Sciatic nerve (tissue), 1 donor: Measurements from ENCODE around the gene SKIDA1.

DNA sequence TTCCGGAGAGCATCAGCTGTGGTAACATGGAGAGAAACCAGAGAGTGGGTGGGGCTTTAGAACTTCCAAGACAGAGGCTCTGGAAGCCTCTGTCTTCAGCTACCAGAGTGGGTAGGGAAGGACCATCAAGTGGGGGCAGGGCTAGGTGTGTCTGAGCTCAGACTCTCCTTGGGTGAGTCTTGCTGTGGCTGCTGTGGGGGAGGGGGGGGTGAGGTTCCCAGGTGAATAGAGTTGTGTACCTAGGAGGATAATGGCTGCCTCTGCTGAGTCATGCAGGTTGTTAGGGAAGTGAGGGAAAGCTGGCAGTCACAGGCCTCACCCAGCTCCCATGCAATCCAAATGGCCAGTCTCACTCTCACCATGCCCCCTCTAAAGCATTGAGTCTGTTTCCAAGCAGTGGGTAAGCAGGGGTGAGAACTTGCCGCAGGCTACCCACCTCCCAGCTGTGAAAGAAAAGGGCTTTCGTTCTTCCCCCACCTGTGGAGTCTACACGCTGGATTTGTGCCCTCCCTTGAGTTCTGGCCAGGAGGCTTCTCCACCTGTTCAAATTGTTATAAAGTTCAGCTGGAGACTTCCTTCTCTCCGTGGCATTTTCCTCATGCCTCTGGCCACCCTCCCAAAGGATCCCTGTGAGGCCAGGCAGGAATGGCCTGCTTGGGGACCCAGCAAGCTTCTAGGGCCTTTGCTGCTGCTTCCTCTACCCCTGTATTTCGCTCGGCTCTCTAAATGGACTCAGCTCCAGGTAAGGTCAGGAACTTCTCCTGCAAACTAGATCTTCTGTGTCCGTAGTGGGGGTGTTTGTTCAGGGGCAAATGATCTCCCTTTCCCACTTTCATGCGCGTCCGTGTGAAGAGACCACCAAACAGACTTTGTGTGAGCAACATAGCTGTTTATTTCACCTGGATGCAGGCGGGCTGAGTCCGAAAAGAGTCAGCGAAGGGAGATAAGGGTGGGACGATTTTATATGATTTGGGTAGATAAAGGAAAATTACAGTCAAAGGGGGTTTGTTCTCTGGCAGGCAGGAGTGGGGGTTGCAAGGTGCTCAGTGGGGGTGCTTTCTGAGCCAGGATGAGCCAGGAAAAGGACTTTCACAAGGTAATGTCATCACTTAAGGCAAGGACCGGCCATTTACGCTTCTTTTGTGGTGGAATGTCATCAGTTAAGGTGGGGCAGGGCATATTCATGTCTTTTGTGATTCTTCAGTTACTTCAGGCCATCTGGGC lies 526.7 kb downstream of the NEBL start:
- PRO-cap, result no peak

DNA sequence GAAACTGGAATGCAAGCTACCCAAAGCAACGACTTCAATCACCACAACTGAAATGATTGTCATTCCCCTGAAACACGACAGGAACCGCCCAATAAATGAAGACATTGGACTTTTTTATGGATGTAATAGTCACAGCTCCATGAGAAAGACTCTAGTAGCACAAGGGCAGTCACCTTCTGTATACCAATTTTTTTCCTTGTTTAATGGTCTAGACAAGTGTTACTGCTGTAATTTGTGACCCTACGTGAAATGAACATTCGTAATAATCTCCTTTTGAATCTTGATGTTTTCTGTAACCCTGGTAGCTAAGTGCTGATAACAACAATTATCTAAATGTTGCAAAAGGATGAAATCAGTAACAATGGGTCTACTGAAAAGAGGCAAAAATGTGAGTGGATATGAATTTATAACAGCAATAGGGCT lies 200.6 kb upstream of the NEBL start:
- PRO-cap, result no peak

- PRO-cap, result no peak
Measured at GRCh38 chr10:21173390-21173757, 276.3 kb upstream of the NEBL start.

DNA sequence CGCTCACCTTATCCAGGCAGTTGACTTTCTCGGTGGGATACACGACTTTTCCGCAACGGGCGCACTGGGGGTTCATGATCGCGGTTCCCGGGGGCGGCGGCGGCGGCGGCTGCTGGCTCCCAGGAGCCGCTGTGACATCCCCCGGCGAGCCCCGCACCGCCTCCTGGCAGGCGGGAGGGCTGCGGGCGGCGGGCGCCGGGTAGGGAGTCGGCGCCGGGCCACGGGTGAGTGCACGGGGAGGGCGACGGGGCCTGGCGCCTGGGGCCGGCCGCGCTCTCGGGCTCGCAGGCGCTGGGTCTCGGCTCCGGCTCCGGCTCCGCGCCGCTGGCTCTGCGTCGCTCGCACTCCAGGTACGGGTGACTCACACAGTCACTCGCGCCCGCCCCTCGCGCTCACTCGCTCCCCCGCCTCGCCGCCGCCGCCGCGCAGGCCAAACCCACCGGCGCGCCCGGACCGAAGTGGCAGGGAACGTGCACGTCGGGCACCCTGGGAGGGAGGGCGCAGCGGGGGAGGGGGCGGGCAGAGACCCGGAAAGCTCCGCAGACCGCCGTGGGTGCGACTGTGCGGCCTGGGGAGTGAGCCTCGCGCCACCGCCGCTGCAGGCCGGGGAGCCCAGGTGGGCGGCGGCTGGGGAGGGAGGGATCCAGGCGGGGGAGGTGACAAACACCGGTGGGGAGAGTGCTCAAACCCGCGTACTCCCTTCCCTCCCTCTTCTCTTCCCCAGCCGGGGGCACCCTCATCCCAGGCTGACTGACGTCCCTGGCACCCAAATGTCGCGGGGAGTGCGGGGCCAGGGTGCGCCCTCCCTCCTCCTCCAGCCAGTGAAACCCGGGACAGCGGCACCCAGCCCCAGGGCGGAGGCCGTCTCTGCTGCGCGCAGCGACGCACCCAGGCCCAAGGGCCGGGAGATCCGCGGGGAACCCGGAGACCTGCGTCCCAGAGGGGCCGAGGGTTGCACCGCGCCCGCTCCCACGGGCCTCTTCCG lies 276.9 kb upstream of the NEBL start:
- PRO-cap, result bidirectional peak, plus-strand start at position 233 of the sequence, minus-strand start at position 165 of the sequence; bidirectional peak, plus-strand start at position 439 of the sequence, minus-strand start at position 334 of the sequence

DNA sequence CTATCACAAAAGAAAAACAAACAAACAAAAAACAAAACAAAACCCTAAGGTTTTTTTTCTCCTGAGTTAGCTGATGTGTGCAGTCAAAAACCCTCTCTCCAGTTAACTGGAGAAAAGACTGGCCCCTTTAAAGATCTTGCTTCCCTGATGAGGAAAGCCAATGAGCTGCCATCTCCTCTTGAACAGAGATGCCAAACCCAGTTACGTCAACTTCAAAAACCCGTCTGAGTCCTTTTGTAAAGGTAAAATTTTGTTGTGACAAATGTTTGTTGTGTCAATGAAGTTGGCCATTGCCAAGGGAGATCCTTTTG lies 314.1 kb downstream of the SKIDA1 start:
- PRO-cap, result no peak

DNA sequence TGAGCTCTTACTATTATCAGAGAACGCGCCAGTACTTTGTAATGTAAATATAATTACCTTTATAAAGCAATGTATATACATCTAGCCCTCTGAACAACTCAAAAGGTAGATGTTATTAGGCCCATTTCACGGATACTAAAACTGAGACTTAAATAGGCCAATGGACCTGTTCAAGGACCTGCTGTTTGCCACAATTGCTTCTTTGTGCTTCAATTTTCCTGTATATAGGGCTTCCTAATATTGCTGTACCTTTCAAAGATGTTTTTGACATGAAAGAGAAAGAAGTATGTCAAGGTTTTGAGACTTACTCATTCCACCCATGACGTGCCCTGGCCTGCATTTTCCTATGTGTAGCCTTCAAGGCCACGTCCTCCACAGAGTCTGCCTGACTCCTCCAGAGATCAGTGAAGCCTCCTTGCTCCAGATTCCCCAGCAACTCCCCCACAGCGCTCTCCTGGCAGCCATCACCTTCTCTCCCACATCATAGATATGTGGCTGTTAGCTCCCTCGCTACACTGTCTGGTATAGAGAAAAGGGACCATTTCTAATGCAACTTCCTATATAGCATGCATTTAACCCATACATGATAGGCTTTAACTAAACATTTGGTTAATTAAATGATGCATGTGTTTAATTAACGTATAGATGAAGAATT lies 156.5 kb downstream of the SKIDA1 start:
- PRO-cap, result no peak

- PRO-cap, result no peak
Measured at GRCh38 chr10:21507894-21508519, 17.5 kb downstream of the SKIDA1 start.

DNA sequence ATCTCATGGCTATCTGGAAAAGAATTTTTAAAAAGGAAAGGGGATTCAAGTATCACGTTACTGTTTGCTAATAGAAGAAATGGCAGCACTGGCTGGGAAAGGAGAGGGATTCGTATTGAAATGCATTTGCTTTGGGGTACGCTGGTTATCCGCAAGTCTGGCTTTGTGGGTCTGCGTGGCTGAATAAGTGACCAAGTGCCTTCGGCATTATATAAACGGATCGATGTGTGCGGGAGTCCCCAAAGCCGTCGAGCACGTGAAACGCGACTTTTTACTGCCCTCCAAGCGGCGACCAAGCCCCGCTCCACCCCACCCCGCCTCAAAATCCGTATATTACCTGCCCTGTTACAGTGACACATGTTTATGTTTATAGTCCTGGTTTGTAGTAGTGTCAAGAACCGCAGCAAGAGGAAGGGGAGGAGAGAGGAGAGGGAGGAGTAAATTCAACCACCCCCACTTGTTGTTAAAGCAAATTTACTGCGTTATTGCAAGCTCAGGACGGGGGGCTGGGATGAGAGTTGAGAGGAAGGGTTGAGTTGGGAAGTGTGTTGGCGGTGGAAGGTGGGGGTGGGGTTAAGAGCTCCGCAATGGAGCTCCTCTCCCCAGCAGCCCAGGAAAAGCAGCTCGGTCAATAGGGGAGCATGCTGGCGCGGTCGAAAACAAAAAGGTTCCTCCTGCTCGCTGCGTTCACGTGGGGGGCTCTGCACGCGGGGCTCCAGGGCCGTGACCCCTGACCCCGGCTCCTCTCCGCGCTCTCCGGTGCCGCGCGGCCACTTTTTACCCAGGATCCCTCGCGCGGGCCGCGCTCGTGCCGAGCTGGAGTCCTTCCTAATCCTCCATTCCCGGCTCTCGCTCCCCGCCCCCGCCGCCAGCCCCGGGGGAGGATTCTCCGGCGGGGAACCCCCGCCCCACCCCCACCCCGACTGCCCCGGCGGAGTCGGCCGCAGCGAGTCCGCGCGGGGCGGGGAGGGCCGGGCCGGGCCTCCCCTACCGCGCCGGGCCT lies at the start of gene SKIDA1:
Gene SKIDA1, minus strand, starts transcription at position 473 of the 1,003 bp plus-strand sequence.
- PRO-cap, result bidirectional peak, plus-strand start at position 496 of the sequence, minus-strand start at position 185 of the sequence; bidirectional peak, plus-strand start at position 949 of the sequence, minus-strand start at position 779 of the sequence

- PRO-cap, result no peak
Measured at GRCh38 chr10:21653658-21654649, 119.9 kb downstream of the MLLT10 start.

- PRO-cap, result no peak
Measured at GRCh38 chr10:22245471-22246094, 27.8 kb upstream of the EBLN1 start.

- PRO-cap, result no peak
Measured at GRCh38 chr10:22246627-22247564, 29.1 kb upstream of the EBLN1 start.

DNA sequence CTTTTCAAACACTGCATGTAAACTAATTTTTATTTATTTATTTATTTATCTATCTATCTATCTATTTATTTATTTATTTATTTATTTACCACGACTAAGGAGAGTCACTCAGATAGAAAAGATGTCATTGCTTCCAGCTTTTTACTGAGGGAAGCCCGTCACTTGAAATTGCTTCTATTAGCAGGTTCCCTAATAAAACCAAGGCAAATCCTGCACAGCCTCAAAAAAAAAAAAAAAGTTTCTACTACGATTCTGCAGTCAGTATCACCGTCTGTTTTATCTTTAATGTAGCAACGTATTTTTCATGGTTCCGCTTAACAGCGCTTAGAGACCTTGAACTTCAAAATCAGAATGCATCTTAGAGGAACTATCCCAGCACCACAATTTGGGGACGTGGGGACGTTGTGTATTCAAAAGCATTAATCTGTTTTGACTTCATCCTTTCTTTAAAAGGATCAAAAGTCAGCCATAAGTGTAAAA lies 33.3 kb upstream of the EBLN1 start:
- PRO-cap, result unidirectional peak, plus-strand start at position 349 of the sequence

DNA sequence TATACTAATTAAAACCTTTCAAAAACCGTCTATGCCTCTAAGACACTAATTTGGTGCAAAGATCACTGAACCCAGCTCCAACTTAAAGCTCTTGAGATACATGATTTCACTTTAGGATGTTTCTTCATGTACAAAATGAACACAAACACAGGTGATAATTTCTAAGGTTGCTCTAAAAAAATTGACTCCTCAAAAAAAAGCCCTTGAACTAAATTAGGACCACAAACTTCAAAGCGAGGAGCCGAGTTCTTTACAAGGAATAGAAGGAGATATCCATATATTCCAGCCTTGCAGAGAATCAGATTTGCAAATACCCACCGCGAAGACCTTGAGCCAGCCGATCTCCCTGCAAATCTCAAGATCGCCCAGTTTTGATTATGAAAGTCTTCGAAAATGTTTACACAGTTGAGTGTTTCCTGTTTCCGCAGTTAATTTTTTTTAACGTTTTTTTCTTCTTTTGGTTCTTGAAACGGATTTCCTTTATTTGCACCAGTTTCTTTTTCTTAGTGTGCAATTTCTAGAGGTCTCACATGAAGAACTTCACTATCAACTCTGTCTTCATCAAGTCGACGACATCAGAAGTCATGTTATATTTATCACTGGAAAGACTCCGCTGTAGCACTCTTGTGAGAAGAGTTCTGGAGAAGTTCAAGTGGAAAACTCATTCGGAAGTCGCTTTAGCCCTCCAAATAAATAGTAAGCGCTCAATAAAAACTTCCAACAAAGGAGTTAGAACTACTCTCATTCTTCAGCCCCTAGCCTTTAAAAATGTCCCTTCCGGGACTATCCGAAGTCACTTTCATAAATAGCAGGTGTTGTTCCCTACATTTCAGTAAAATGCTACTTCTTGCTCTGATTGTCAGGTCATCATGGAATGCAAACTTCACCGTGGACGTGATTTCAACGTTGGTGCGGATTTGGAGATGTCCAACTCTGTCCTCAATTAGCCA lies 12.1 kb upstream of the SPAG6 start:
- PRO-cap, result unidirectional peak, minus-strand start at position 345 of the sequence

DNA sequence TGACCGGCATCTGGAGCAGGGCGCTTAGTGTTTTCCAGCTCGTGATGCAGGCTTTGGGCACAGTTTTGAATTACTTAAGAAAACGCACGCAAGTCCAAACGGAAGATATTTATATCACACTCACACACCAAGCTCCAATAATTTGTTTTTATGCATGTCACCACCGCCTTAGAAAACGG lies 3.8 kb upstream of the SPAG6 start:
- PRO-cap, result no peak

- PRO-cap, result bidirectional peak, plus-strand start at chr10:22436742, minus-strand start at chr10:22436643; bidirectional peak, plus-strand start at chr10:22437075, minus-strand start at chr10:22436954
Measured at GRCh38 chr10:22436486-22437192, 91.3 kb downstream of the SPAG6 start.

DNA sequence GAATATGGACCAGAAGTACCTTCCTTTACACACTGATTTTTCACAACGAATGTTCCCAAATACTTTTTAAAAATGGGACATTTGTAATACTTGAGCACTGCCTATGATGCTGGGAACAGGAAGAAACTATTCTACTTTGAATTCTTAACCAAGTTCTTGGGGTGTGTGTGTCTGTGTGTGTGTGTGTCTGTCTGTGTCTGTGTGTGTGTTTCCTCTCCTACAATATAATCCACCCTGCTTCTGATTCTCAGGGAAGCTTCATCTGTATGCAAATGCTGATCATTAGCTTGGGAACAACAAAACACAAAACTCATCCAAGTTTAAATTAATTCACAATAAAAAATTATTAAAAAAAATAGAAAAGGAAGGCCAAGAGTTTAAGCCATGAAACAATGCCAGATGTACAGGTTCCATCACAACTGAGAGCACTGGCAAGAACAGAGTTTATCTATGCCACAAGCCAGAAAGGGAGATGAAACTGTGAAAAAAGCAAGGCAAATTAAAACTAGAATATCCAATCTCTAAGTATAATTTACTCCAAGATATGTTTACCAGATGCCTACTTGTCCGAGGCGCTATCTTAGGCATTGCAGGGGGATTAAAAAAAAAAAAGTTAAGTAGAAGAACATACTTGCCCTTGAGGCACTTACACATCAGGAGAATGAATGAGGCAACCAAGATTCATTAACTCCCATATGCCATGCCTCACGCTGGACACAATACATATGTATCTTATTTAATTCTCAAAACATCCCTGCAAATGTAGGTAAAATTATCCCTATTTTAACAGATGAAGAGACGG lies 144.7 kb downstream of the PIP4K2A start:
- PRO-cap, result no peak

GRCh38 chr10:22598388-22598753 lies 116.0 kb downstream of the PIP4K2A start:
- PRO-cap, result no peak

- PRO-cap, result no peak
Measured at GRCh38 chr10:22605674-22606743, 108.4 kb downstream of the PIP4K2A start.

GRCh38 chr10:22649314-22649961 lies 64.9 kb downstream of the PIP4K2A start:
- PRO-cap, result no peak

- PRO-cap, result no peak
Measured at GRCh38 chr10:22672848-22673574, 41.4 kb downstream of the PIP4K2A start.